ENCODE data around the gene CCDC96.

DNA sequence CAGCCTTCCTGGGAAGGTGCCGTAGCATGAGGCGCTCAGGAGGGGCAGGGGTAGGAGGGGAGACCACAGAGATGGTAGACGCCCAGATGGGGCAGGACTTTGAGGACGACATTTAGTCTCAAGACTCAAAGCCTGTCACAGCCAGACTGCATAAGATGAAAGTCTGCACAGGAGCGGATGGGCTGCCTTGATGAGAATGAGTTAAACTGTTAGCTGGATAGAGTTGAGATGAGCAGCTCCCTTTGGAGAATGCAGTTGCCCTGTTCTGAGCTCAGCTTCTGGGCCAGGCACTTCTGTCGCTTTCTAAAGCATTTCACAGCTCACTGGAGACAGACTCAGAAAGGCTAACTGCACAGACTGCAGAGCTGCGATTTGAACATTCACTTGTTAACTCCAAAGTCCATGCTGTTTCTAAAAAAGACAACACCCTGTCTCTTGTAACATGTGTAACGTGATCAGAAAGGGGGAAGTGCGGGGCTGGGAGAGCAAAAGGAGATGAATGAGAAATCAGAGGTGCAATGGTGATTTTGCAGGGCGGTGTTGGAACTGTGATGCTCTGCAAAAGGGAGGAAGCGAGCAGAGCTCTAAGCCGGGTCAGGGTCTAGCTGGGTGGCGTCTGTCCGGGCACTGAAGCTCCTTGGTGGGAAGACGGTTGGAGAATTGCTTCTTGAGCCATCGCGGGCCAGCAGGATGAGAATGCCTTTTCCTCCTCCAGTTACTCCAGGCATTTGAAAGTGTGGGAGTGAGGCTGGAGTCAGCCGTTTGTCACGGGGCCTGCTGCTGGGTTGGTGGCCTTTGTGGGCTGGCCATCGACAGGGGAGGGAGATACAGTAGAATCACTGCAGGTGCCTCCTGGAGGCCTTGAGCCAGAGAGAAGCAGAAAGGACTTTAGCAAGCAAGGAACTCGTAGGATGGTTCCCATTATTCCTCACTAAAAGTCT, 20.2 kb downstream of the TBC1D14 start:
- RRBS, result no CpG with 5 or more reads among the region's 21 CpGs

DNA sequence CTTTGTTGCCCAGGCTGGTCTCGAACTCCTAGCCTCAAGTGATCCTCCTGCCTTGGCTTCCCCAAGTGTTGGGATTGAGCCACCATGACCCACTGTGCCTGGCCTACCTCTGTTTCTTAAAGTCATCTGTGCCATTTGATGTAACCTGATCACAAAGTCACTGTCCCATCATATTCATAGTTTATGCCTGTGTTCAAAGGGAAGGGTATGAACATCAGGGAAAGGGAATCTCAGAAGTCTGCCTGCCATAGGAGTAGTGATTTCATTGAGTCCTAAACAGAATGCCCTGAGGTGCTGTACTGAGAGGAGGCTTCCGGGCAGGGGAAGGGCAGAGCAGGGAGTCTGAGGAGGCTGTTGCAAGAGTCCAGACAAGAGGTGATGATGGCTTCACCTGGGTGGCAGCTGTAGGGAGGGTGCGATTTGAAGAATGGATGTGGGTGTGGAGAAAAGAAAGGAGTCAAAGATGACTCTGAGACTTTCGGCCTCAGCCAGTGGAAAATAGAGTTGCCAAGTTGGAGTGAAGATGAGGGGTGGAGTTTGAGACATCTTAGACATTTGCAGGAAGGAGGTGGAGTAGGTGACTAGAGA, 24.0 kb downstream of the TBC1D14 start:
- RRBS, result no CpG with 5 or more reads among the region's 4 CpGs

GRCh38 chr4:6953716-6954394, 44.2 kb downstream of the TBC1D14 start:
- RRBS, result 5% methylated on average over 11 of the region's 36 CpGs

DNA sequence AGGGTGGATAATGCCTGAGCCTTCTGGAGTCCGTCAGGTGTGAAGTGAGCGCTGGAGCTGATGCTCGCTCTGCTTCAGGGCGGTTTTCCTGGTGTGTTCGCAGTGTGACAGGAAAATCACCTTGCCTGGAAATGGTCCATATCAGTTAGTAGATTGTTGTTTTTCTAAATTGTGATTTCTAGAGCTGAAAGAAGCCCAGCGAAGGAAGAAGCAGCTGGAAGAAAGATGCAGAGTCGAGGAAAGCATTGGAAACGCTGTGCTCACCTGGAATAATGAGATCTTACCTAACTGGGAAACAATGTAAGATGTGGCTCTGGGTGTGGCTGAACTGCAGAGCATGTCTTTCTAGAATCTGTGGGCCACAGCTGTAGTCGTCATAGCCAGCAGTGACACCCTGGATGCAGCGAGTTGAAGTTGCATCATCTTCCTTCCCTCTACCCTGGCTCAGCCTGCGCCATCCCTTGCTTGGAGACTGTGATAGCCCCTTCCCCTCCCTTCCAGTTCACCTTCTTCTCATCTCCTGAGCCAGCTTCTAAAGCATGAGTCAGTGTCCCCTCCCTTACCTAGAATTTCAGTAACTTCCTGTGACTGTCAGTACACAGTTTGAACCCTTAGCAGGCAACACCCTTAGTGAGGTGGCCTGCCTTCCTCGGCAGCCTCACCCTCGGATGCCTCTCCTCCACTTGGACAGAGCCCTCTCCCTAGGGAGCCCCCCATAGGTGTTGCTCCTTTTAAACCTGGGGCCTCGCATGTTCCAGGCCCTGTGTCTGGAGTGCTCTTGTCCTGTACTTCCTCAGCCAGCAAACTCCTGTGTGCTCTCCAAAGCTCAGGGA, 43.7 kb downstream of the CCDC96 start:
- RRBS, result no CpG with 5 or more reads among the region's 14 CpGs

DNA sequence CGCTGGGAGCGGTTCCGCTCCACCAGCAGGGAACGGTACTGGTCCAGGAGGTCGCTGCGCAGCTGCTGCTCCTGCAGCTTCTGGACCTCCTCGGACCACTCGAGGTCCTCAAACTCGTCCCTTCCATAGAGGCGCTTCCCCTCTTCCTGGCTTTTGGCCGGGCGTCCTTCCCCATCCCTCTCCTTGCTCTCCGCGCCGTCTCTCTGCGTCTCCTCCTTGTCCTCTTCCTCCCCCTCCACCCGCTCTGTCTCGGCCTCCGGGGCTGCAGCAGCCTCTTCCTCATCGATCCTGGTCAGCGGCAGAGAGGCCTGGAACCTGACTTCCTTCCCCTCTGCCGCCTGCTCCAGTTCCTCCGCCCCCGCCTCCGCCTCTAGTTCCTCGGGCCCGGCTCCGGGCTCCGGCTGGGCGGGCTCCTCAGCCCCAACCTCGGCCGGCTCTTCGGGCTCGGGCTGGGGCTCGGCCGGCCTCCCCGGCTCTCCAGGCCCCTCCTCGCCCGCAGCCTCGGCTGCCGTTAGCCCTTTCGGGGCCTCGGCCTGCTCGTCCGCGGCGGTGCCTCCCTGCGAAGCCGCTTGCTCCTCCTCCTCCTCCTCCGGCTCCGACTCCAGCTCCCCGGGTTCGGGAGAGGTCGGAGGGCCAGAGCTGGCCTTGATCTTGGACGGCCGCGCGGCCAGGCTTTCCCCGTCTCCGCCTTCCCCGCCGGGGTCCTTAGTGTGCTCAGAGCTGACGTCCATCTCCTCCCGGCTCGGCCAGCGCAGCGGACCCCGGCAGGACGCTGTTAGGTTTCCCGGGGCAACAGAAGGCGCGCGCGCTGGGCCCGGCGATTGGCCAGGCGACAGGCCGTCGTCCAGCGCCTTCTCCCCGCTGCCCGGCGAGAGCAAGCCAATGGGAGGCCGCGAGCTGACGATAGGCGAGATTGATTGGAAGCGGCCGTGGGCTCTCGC, at the start of gene CCDC96:
Gene CCDC96 (minus strand): TSS at position 794 of the 941 bp plus-strand sequence.
- RRBS, result 1% methylated on average over 26 of the region's 90 CpGs

GRCh38 chr4:7120205-7120831, 52.5 kb upstream of the GRPEL1 start:
- RRBS, result no CpG with 5 or more reads among the region's 12 CpGs

- RRBS, result no CpG with 5 or more reads among the region's 13 CpGs
Measured at GRCh38 chr4:7335371-7335690, 99.4 kb downstream of the PSAPL1 start.

GRCh38 chr4:7600244-7600662, 165.5 kb upstream of the PSAPL1 start:
- RRBS, result 66% methylated on average over 2 of the region's 17 CpGs

DNA sequence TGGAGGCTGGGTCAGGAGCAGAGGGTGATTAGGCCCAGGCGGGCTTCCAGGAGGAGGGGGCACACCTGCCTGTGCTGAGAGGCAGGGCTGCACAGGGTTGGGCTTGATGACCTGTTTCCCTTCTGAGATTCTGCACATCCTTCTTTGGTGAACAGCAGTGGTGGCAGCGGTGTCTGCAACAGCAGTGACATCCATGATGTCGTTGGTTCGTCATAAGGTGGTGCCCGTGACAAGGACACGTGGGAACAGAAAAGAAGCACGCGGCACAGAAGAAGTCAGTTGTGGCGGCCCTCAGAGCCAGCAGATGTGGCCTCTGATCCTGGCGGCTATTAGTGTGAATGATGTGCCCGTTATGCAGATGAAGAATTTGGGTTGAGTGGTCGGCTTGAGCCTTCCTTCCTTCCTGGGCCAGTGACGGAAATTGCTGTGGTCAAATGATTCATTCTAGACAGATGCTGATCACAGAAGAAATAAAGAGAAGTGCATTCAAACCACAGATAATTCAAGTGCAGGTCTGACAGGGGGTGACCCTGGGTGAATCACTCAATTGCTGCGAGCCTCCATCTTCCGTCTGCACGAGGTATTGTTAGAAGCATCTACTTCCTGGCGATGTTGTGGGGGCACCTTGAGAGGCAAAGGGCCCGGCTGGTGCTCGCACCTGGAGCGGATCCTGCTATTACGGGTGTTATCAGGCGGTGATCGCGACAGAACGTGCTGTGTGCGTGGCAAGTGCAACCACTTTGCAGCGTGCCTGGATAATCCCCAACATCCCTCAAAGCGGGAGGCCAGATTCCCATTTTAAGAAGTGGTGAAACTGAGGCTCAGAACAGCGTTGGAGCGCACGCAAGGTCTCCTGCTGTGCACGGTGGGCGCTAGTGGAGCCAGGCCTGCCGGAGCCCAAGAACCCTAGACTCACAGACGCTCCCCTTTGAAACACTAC, 215.2 kb upstream of the PSAPL1 start:
- RRBS, result no CpG with 5 or more reads among the region's 35 CpGs

- RRBS, result no CpG with 5 or more reads among the region's 8 CpGs
Measured at GRCh38 chr4:7831212-7831744, 108.4 kb downstream of the AFAP1 start.

DNA sequence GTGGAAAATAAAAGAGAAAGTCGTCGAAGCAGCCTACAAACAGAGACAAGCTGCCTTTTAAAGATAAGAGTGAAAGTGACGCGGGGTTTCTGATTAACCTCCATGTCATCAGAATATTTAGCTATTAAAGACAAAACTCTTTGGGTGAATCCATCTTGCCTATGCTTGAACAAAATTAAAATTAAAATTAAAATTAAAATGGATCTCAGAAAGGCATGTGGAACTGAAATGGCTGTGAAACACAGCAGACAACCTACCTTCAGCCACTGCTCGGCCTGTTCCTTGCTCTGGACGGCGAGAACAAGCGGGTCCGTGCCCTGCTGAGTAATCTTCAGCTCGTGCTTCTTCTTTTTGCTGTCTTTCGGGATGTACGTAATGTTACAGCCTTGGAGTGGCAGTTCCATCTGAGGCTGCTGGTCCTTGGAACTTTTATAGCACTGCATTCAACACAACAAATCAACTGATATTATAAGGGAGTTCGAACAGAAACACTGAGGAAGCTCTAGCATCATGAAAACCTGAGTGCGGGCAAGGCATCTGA, 101.3 kb downstream of the AFAP1 start:
- RRBS, result no CpG with 5 or more reads among the region's 14 CpGs

DNA sequence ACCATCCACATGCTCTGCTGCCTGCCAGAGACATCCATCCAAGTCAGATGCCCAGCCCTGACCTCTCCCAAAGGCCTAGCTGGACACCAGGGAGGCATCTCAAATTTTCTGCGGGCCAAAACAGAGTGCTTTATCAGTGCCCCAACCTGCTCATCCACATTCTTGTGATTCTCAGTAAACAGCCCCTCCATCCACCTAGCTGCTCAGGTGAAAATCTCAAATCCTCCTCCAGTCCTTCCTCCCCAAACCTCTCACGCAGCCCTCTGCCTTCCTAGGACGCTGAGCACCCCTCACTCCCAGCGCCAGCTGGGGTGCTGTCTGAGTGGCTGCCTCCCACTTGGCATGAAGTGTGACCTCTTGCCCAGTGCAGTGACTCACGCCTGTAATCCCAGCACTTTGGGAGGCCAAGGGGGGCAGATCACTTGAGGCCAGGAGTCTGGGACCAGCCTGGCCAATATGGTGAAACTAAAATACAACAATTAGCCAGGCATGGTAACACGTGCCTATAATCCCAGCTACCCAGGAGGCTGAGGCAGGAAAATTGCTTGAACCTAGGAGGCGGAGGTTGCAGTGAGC, 1.6 kb upstream of the AFAP1 start:
- RRBS, result no CpG with 5 or more reads among the region's 7 CpGs

DNA sequence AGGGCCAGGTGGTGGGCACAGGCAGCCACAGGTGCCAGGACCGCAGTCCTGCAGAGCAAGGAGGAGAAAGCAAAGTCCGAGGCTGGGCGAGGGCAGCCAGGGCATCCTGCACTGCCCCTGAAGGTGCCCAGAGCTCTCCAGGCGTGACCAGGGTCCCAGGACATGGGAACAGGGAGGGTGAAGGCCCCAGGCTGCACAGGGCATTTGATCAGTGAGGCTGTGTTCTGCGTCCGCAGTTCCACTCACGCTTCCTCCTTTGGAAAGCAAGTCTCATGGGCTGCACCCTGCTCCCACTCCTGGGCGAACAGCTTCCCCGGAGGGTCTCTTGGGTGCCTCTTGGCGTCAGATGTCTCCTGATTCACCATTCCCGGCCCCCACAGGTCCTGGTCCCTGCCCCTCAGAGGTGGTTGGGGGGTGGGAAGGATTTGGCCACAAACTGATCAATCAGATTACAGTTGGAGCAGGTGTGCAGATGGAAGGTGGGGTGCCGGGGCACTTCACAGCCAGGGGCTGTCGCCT, 3.1 kb downstream of the SH3TC1 start:
- RRBS, result 95% methylated on average over 2 of the region's 13 CpGs

GRCh38 chr4:8204666-8205567, 5.8 kb downstream of the SH3TC1 start:
- RRBS, result 95% methylated on average over 4 of the region's 40 CpGs

- RRBS, result no CpG with 5 or more reads among the region's 7 CpGs
Measured at GRCh38 chr4:8207333-8207778, 8.3 kb downstream of the SH3TC1 start.

DNA sequence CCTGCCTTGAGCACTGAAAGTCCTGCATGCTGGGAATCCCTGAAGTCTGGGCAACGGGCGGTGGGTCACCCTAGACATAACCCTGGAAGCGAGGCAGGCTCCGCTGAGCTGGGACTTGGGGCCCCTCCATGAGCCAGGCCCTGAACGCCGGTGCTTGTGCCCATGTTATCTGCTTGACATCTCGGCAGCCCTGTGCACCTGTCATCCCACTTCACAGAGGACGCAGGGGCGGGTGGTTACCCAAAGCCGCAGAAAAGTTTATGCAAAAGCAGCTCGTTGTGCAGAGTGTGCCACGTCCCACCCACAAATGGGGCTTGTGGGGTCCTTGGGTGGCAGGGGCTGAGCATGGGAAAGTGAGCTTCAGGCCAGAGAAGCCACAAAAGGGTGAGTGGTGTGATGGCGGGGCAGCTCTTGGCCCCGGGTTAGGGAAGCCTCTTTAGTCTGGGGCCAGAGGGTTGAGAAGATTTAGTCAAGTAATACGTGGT, 29.8 kb downstream of the SH3TC1 start:
- RRBS, result no CpG with 5 or more reads among the region's 15 CpGs

- RRBS, result no CpG with 5 or more reads among the region's 10 CpGs
Measured at GRCh38 chr4:8278424-8278799, 8.9 kb downstream of the HTRA3 start.

DNA sequence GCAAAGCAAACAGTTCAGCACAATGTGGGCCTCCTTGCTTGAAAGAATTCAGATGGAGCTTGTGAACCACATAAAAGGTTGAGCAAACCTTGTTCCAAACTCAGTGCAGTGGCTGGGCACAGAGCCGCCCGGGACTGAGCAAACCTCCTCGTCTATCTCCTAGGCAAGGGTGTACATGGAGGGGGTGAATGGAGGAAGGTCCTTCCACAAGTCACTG, 82.4 kb downstream of the HTRA3 start:
- RRBS, result no CpG with 5 or more reads among the region's 3 CpGs

DNA sequence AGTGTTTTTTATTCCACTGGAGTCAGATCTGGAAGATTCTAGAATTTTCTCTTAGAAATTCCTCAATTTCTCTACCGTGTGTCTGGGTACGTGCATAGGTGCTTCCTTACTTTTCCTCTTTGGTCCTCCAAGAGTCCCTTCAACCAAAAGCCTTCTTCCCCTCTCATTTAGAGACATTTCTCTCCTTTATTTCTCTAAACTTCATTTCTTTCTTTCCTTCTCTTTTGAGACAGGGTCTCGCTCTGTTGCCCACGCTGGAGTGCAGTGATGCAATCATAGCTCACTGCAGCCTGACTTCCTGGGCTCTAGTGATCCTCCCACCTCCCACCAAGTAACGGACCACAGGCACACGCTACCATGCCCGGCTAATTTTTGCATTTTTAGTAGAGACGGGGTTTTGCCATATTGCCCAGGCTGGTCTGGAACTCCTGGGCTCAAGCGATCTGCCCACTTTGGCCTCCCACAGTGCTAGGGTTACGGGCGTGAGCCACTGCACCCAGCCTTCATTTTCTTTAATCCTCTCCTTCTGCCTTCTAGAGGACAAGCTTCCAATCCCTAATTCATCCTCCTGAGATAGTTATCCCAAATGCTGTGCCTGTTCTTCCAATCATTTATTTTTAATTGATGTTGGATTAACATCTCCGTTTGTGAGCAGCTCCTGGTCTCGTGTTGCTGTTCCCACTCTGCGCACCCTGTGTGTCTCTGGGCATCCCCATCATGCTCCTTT, 42.1 kb downstream of the ACOX3 start:
- RRBS, result no CpG with 5 or more reads among the region's 14 CpGs

GRCh38 chr4:8449353-8449791, 8.8 kb downstream of the TRMT44 start:
- RRBS, result no CpG with 5 or more reads among the region's 6 CpGs